Trachea (tissue), 1 donor: ENCODE data around the genes OLR1, KLRC4, KLRC3 and TAS2R9.

GRCh38 chr12:9736787-9737211 lies 23.9 kb downstream of the CD69 start:
- PRO-cap: no peak

- PRO-cap: no peak
Observed at GRCh38 chr12:9756127-9756596, 4.5 kb downstream of the CD69 start.

DNA sequence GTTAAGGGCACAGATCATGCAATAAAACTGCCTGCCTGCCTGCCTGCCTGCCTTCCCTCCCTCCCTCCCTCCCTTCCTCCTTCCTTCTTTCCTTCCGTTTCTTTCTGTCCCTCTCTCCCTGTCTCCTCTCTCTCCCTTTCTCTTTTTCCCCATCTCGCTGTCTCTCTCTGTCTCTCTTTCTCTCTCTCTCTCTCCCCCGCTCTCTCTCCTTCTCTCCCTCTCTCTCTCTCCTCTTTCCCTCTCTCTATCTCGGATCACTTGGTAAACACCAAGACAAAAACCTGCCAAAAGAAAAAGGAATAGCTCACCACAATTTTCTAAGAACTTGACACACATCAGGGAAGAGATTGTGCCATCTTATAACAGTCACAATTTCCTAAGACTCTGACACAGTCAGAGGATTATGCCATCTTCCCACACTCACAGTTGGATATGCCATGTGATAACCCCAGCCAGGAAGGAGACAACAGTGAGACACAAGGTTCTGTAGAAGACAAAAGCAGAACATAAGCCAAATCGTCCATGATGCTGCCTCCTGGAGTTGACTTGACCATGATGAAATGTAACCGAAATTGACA lies 2.9 kb upstream of the CLEC9A start:
- PRO-cap: no peak

DNA sequence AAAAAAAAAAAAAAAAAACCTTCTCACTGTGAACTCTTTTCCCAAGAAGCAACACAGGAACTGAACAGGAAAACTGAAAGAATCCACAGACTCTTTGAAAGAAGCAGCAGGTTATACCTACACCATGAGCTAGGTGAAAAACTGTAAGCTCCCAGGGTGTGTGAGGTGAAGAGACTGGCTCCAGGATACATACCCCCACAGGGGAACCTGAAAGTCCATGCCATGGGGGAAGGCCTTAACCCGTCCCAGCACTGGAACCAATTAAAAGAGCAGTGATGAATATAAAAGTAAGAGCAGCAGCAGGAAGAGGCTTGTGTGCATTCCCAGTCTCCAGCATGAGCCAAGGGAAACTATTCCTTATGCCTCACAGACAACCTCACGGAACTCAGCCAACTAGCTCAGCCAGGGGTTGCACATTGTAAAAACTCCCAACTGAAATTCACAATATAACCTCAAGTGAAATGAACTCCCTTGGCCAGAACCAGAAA lies 2.0 kb upstream of the CLEC1A start:
- PRO-cap: no peak

GRCh38 chr12:10171648-10172557 lies at the start of gene OLR1:
Gene OLR1 (minus strand): TSS chr12:10172132.
- PRO-cap: unidirectional peak, minus-strand start at chr12:10172132

GRCh38 chr12:10409279-10409775 lies at the start of gene KLRC4:
Gene KLRC4 (minus strand): TSS chr12:10409757.
- PRO-cap: no peak

GRCh38 chr12:10420228-10420646 lies at the start of gene KLRC3:
Gene KLRC3 (minus strand): TSS chr12:10420595.
- PRO-cap: no peak

DNA sequence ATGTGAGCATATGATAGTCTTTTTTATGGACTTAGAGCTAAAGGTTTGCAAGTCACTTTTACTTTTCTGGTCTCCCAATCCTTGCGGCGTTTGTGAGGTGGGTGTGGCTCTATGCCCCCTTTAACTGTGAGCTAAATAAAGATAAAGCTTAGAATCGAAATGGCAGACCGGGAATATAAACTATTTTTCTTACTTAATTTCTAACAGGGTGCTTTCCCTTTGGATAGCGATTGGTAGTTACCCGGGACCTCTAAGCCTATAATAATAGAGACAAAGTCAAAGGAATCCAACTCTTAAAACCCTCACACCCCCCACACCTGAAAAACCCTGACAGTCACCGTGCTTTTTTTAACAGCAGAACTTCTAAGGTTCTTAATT lies 379 bp upstream of the MAGOHB start:
- PRO-cap: no peak

GRCh38 chr12:10712204-10713555 lies 10.4 kb downstream of the YBX3 start:
- PRO-cap: no peak

DNA sequence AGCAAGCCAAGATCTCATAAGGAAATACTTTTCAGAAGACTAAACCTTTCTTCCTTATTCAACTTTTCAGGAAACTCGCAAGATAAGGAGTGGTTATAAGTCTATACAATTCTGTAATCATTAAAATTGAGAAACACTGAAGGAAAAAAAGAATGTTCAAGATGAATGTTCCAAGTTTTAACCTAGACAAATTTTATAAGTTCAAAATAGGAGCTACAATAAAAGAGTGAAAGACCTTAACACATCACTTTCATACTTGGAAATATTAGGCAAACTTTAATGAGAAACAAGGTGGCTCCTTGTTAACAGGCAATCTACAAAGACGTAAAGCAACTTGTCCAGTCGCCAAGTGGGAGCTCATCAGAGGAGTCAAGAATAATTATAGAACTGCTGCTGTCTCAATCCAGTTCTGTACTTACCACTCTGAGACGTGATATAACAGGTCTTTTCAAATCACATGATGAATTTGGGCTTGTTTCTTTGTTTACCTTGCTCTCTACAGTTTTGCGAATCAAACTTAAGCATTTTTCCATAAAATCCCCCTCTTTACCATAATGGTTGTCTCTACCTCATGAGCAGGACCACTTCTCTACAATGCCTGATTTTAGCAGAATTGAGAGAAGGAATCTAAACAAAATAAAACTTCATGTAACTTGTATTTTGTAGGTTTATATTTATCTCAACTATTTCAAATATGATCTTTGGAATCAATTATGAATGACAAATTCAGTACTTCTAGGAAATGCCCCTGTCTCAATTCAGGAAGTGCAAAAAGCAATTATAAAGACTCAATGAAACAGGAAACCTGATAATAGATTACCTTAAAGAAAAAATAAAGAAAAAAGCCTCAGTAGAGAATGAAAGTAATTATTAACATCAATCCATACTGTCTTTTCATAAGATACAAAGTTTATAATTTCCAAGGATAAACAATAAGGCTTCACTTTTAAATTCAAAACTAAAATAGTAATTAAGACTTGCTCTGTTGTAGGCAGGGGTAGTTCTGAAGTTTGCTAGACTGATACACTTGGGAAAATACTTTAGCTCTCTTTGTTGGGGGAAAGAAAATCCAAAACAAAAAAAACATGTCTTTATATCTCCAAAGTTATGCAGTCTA lies 3.5 kb downstream of the YBX3 start:
- PRO-cap: no peak

DNA sequence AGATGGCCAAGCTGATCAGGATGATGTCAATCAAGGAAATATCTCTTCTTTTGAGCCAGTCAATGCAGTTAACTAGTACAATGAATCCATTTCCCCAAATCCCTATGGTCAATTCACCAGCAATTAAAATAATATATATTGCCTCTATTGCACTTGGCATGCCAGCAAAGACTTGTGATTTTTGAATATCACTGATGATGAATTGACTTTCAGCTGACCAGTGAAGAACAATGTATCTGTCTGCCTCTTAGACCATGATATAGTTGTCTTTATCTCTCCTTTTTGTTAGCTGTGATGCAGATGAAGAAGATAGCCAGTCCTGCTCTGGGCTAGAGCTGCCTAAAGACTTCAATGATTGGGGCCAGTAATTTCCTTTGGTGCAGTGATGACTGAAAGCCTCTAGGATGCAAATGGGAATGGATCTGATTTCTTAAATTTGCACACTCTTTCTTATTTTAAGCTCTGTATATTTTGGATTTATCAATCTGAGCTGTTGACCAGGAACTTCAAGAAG lies at the start of gene TAS2R9:
Gene TAS2R9 (minus strand): TSS at position 253 of the 514 bp plus-strand sequence.
- PRO-cap: no peak

- PRO-cap: no peak
Observed at GRCh38 chr12:11015884-11016474, 6.4 kb downstream of the TAS2R19 start.

GRCh38 chr12:11172036-11172704 lies 1.2 kb downstream of the SMIM10L1 start:
- PRO-cap: no peak

DNA sequence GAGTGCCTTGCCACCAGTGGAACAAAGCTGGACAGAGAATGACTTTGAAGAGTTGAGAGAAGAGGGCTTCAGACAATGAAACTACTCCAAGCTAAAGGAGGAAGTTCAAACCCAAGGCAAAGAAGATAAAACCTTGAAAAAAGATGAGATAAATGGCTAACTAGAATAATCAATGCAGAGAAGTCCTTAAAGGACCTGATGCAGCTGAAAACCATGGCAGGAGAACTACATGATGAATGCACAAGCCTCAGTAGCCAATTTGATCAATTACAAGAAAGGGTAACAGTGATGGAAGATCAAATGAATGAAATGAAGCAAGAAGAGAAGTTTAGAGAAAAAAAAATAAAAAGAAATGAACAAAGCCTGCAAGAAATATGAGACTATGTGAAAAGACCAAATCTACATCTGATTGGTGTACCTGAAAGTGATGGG lies 17.1 kb downstream of the PRB2 start:
- PRO-cap: no peak

- PRO-cap: no peak
Observed at GRCh38 chr12:11782712-11783792, 133.6 kb downstream of the ETV6 start.

DNA sequence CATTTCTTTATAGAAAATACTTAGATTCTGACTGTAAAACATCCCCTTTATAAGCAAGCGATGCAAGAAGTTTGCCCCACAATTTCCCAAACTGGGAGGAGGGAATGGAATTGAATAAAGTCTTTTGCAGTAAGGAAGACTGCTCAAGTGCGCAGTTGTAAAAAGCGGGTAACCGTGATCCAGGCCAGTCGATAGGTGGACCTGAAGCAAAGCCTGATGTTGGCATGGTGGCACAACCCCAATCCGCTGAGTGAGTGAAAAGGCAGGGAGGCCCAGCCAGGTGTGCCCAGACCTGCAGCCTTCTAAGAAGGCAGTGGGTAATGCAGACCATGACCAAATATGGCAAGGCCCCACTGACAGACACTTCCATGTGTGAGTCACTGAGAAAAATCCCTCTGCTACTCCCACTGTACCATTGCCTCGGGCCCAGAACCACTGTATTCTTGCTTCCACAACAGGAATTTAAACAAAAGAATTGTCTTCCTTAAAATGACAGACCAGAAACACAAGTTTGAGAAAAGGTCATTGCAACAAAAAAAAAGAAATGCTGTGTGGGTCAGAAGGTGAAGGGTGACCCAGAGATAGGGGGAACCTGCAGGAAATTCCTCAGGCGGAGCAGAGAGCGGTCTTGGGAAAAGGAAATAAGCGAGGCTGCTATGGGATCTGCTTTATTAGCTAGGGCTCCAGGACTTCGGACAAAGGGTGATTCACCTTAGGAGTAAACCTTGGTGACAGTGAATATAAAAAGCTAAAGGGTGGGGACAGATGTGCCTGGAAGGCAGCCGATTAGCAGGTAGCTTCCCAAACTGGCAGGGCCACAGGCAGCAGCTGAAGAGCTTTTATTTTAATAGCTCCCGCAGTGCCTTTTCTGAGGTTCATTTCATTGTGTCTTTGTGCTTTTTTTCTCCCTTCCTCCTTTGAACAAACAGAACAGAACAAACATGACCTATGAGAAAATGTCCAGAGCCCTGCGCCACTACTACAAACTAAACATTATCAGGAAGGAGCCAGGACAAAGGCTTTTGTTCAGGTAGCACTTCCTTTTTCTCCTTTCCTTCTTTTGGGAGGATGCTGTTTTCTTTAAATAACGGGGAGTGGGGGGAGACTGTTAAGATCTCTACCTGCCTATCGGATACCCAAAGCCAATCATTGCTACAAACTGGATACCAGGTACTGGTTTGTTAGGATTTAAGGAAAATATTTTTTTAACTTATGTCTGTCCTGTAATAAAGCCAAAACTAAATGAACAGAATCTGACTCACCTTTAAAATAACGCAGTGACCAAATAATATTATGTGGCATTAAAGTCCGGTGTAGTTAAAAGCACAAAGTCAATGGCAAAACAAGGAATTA lies 185.3 kb upstream of the BCL2L14 start:
- PRO-cap: no peak

DNA sequence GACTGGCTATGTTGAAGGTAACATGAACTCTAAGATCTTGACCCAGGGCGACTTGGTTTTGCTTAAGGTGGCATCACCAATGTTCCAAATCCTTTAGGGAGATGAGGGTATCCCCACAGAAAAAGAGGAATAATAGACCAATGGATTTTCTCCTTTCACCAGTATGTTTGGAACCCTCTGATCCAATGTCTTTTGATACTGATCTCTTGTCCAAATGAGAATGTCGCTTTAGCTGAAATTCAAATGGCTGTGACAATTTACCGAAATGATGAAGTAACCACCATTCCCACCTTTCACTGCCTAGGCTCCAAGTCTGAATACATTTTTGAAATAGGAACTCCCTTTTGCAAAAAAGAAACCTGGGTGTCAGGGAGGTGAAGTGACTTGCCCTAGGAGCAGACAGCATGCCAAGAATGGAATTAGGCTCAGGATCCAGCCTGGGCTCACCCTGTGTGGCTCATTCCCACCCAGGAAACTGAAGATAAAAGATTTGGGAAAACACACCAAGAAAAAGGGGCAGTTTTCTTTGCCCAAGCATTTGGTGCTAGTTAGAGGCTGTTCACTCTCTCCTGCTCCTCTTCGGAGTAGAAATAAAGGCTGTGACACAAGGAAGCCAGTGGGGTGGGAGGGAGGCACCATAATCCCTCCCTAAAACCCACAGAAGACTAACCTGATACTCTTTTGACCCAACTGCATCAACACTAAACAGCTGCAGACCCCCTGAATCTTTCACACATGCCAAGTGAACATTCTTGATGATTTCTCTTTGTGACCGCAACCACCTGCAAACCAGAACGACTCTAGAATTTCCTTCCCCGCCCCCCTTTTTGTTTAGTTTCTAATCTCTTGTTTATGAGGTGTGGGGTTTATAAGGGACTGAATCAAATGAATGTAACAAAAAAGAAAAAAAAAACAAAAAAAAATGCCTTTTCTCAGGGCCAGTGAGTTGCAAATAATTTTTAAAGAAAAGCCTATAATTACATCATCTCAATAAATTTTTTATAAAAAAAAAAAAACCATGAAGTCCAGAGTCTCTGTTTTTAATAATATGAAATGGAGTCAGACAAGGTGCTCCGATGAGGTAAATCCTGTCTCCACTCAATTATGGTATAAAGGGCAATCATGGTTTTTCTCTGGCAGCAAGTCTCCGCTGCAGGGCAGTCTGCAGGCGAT lies 176.0 kb upstream of the BCL2L14 start:
- PRO-cap: no peak

DNA sequence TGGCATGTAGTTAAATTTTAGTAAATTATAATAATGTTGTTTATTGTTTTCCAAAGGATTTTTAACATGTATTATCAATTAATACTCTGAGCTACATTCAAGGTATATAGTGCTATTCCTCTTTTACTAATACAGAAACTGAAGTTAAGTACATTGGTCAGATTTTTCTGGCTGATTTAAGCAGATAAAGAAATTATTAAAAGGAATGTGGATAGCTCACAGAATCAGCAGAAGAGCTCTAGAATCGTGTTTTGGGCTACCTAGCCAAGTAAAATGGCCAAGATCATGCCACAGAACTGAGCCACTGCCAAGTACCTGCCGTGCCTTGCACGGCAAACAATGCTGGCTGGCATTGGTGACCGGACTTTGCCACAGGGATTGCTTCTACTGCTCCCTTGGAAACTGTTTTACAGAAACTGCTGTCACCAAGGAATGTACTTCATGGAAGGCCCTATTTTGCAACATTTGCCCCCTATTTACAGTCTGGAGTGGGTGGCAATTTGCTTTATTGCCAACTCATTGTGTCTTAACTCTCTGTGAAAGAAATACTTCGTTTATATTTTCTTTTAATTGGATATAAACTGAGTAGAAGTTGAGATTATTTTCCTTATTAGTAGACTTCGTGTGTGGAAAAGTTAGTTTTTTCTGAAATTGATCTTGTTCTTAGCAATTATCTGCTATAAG lies 48.9 kb downstream of the BORCS5 start:
- PRO-cap: no peak

- PRO-cap: no peak
Observed at GRCh38 chr12:12439494-12440115, 82.7 kb downstream of the BORCS5 start.

GRCh38 chr12:12443291-12444170 lies 86.7 kb downstream of the BORCS5 start:
- PRO-cap: no peak